Camera-type eye (tissue), 1 donor: Measurements from ENCODE around the genes ELOVL1, ST3GAL3 and DPH2.

GRCh38 chr1:42454326-42454621 is 1.5 kb downstream of the ZMYND12 start:
- RAMPAGE, long total RNA: no peak

DNA sequence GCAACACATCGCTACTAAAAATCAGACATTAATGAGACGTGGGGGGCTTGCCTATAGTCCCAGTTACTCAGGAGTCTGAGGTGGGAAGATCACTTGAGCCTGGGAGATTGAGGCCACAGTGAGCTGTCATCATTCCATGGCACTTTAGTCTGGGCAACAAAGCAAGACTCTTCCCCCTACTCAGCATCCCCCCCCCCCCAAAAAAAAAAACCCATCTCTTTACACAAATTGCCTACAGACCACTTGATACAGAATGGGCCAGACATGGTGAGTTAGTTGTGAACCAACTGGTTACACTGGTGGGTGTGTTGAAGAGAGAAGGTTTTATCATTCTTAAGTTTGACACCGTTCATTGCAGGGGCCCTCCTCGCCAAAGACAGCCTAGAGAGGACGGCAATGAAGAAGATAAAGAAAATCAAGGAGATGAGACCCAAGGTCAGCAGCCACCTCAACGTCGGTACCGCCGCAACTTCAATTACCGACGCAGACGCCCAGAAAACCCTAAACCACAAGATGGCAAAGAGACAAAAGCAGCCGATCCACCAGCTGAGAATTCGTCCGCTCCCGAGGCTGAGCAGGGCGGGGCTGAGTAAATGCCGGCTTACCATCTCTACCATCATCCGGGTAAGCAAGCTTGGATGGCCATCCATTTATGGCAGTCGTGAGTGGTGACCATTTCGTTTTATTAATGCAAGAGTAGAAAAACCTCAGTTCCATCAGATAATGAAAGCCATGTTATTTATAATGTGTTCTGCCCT is 18.4 kb downstream of the YBX1 start:
- RAMPAGE, long total RNA: no peak

GRCh38 chr1:42752007-42752699 is 12.1 kb upstream of the CLDN19 start:
- RAMPAGE, long total RNA: no peak

- RAMPAGE, long total RNA: no peak
Observed at GRCh38 chr1:42937764-42938725, 20.6 kb downstream of the SLC2A1 start.

DNA sequence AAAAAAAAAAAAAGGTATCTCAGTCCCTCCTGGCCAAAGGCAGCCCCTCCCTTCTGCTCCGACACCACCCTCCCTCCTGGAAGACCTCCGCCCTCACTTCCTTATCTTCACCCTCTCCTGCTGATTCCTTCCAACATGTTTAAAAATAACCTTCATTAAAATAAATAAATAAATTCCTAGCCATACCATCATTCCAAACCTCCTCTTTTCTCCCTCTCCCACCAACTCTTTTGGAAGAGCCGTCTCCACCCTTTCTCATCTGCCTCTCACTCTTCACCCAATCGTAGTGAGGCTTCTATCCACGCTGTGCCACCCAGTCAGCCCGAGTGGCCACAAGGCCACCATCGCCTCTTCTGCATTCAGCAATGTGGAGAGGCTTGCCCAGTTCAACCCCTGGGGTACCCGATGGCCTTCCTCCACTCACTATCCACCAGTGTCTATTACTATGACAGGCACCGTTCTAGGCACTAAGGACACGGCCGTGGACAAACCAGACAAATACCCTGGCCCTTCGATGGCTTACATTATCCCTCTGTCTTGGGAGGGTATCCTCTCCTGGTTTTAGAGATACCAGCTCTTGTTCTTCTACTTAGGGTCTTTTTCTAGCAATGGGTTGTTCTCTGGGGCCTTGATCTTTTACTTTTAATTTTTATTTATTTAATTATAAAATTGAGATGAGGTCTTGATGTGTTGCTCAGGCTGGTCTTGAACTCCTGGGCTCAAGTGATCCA is 18.5 kb downstream of the SLC2A1 start:
- RAMPAGE, long total RNA: no peak

GRCh38 chr1:42962498-42963233 is 4.0 kb upstream of the SLC2A1 start:
- RAMPAGE, long total RNA: no peak

DNA sequence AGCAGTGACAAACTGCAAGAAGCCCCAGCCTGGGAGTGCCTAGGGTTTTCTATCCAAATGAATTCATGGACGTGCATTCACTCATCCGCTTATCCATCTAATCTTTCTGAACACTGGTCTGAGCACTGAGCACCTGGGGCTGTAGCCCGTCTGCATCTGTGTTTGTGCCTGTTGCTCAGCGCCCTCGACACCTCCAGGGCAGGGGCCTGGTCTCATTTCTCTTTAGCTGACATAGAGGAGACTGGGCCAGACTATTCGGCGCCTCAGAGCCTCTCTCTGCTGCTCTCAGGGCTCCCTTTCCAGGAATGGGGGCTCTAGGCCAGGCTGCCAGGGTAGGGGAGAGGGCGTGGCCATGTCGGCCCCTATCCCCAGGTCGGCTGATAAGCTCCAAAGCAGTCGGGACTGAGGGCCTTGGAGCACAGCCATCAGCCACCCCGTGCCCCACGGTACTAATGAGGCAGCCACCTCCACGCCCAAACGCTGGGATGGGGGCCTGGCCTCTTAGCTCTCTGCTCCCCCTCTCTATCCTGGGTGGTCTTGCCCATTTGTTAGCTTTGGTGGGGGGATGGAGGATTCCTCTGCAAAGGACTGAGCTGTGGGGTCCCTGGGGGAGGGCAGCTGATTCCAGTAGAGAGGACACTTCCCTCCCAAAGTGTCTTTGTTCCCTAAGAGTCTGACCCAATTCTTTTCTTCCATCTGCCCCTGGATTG is 47.2 kb upstream of the SLC2A1 start:
- RAMPAGE, long total RNA: no peak

- RAMPAGE, long total RNA: no peak
Observed at GRCh38 chr1:43137404-43138121, 10.1 kb upstream of the CFAP144 start.

- RAMPAGE, long total RNA: no peak
Observed at GRCh38 chr1:43171305-43171810, 732 bp downstream of the EBNA1BP2 start.

GRCh38 chr1:43250296-43250909 is 19.4 kb upstream of the TMEM125 start:
- RAMPAGE, long total RNA: no peak

GRCh38 chr1:43367264-43368098 is at the start of gene ELOVL1:
Gene ELOVL1, minus strand, starts transcription at chr1:43368011.
- RAMPAGE, long total RNA: no peak

GRCh38 chr1:43417695-43418571 is 28.2 kb downstream of the SZT2 start:
- RAMPAGE, long total RNA: no peak

DNA sequence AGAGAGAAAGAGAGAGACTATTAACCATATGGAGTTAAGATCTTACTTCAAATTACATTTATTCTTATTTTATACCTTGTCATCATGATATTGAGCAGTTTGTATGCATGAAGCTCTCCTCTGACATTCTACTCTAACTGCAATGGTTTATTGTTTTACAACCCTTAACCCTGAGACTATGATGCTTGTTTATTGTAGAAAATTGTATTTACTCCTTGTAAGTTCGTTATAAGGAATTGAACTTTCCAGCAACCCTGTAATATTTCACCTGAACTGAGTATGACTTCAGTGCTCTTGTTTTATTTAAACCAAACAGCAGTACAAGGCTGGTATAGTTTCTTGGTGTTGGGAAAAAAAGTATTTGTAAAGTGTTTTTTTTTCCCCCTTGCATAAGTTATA is 18.5 kb upstream of the PTPRF start:
- RAMPAGE, long total RNA: no peak

GRCh38 chr1:43544770-43545253 is 14.1 kb downstream of the PTPRF start:
- RAMPAGE, long total RNA: no peak

DNA sequence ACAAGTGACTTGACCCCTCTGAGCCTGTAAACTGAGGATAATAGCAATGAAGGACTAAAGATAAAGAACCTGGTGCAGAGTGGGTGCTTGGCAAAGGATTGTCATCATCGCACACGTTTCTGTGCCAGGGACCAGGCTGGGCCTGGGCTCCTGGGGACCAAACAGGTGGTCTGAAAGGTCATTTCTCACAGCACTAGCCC is 21.6 kb downstream of the PTPRF start:
- RAMPAGE, long total RNA: no peak

DNA sequence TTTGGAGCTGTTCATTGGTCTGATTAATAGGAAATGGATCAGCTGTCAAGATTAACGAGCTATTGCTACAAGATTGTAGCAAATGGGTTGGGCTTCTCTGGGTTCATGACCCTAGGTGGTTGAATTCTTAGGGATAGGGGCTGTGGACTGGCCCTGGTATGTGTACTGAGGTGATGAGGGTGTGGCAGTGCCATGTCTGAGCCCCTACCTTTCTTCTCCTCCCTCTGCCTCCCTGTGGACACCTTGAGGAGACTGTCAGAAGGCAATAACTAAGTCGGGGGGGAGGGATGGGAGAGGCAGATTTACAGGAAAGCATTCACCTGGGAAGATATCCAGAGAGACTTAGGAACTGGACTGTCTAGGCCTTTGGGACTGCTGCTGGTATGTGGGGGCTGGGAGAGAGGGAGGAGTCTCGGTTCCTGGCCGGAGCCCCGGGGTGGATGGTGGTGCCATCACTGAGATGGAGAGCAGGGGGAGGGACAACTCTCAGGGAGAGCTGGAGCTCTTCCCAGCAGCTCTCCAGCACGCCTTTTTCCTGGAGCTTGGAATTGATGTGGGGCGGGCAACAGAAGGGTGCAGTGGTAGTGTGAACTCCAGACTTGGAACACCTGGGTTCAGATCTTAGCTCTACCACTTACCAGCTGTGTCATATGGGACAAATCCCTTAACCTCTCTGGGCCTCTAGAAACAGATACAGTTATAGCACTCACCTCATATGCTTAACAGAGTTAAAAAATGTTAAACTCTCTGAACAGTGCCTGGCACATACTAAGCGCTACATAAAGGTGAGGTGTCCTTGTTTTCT is 22.1 kb downstream of the PTPRF start:
- RAMPAGE, long total RNA: no peak

DNA sequence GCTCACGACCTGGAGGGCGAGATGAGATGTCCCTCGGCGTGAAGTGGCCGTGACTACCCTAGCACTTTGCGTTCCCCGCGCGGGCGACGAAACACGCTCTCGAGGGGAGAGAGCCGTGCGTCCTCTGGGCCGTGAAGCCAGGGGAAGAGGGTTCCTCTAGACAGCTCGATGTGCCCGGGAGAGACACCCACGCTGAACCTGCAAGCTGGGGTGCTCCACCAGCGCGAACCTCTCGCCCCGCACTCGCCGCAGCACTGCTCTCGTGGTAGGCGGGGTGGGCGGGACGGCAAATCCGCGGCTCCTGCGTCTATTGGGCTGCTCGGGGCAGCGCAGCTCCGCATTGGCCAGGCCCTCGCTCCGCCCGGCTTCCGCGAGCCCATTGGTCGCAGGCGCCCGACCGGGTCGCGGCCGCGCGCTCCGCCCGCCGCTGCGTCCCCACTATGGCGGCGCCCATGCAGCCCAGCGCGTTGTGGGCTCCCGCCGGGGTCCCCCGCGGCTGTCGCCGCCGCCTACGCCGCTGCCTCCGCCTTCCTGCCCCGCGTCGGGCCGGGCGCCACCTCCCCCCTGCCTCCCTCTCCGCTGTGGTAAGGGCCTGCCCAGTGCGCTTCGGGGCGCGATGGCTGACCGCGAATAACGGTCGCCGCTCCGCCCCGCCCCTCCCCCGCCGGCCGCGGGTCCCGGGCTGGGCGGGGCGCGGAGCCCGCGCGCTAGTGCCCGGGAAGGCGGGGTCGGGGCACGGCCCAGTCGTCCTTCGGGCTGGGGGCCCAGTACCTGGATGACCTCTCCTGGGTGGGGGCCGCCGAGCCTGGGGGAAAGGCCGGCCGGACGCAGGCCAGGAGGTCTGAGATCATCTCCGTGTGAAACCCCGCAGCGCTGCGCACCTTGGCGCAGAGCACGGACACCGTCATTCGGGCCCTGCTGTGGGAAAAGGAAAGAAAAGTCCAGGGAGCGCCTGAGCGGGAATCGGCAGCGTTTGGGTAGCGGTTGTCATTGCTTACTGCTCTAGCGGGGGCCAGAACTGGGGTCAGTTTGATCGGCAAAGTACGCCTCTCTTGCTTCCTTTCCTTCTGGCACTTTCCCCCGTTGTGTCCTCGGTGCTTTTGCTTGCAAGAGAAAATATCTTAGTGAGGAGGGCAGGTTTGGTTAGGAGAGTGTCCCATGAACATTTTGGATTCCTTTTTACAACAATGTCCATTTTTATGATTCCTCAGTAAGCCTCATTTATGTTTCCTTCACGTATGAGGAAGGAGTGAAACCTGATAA is at the start of gene ST3GAL3:
Gene ST3GAL3, plus strand, starts transcription at position 427 of the 1,263 bp plus-strand sequence.
- RAMPAGE, long total RNA: no peak

DNA sequence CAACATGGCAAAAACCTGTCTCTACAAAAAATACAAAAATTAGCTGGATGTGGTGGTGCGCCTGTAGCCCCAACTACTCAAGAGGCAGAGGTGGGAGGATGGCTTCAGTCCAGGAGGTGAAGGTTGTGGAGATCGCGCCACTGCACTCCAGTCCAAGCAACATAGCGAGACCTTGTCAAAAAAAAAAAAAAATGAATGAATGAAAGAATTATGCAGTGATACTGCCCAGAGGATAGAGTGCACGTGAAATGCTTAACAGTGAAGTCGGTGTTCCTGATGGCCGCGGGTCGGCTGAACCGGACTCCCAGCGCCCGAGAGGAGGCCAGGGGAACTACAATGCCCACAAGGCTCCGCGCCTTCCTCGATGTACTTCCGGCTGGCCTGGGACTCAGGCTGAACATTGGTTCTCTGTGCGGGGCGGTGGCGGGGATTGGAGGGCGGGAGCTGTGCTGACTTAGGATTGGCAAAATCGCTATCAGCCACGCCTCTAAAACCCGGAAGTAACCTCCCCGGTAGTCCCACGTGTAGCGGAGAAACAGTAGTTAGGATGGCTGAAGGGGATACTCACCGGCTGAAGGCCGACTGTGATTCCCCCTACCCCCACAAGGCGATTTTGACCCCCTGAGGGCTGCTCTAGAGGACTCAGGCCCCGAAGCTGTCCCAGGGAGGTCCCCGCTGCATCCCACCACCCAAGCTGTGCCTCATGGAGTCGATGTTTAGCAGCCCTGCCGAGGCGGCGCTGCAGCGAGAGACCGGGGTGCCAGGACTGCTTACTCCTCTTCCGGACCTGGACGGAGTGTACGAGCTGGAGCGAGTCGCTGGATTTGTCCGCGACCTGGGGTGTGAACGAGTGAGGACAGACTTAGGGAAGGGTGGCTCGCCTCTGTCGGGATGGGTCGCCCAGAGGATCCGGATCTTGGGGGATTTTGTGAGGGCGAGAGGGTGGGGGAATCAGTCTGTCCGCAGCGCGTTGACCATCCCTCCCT is at the start of gene DPH2:
Gene DPH2, plus strand, starts transcription at position 538 of the 986 bp plus-strand sequence.
- RAMPAGE, long total RNA: no peak

DNA sequence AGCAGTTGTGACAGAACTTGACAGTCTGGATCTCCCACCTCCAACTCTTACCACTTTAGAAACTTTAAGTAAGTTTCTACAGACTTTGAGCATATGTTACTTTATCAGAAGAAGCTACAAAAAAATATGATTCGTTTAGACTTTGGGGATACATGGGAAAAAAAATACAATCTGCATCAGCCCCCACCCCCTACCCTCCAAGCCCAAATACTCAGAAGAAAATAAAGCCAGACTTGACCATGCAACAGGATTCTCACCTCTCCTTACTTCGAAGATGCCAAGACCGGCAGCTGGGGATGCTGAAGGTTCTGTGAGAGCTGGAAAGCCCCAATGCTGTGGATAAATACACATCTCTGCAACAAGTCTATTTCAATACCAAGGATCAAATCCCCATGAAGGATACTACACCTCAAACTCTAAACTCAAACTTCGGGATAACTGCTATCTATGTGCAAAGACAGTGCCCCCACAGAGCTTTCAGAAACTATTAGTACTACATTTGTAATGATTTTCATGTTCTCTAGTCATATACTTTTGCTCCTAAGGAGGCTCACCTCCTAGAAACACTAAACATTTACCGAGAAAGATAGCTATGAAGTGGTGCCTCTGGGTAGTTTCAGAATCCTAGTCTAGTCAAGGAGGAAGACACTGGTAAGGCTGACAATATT is 2.3 kb downstream of the ERI3 start:
- RAMPAGE, long total RNA: no peak

- RAMPAGE, long total RNA: no peak
Observed at GRCh38 chr1:44485035-44485652, 80.1 kb downstream of the RNF220 start.